Aortic smooth muscle cell (primary cell): ENCODE data around the genes BMS1, HNRNPF and AGAP4.

- RRBS, result no CpG with 5 or more reads among the region's 30 CpGs
Observed at GRCh38 chr10:35858546-35859486, 216.7 kb upstream of the FZD8 start.

DNA sequence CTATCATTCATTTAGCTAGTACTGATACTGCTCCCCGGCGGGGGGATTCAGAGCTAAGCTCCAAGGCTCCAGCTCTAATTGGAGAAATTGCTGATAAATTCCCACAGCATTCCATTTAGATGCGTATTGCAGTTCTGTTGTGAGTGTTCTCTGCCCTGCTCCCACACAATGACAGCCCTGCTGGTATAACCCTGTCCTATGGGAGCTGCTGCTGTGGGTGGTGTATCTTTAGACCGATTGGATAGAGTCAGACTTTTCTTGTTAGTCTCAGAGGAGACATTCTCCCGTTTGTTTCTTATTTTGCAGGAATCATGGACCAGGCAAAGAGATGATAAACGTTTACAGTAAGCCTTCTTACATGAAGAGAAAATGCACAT lies 707.6 kb upstream of the FZD8 start:
- RRBS, result no CpG with 5 or more reads among the region's 6 CpGs

DNA sequence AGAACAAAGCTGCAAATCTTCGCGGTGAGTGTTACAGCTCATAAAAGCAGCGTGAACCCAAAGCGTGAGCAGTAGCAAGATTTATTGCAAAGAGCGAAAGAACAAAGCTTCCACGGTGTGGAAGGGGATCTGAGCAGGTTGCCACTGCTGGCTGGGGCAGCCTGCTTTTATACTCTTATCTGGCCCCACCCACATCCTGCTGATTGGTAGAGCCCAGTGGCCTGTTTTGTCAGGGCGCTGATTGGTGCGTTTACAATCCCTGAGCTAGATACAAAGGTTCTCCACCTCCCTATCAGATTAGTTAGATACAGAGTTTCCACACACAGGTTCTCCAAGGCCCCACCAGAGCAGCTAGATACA lies 391.5 kb upstream of the ANKRD30A start:
- RRBS, result no CpG with 5 or more reads among the region's 8 CpGs

GRCh38 chr10:37728337-37728672 lies 129.1 kb downstream of the ZNF248 start:
- RRBS, result no CpG with 5 or more reads among the region's 5 CpGs

GRCh38 chr10:37821923-37822447 lies 35.4 kb downstream of the ZNF248 start:
- RRBS, result no CpG with 5 or more reads among the region's 7 CpGs

- RRBS, result no CpG with 5 or more reads among the region's 6 CpGs
Observed at GRCh38 chr10:38032861-38033277, 22.4 kb downstream of the ZNF33A start.

- RRBS, result 38% methylated on average over 8 of the region's 14 CpGs
Observed at GRCh38 chr10:42475019-42475436, 163.3 kb downstream of the ZNF33B start.

GRCh38 chr10:42640642-42641585 lies 2.5 kb upstream of the ZNF33B start:
- RRBS, result no CpG with 5 or more reads among the region's 9 CpGs

DNA sequence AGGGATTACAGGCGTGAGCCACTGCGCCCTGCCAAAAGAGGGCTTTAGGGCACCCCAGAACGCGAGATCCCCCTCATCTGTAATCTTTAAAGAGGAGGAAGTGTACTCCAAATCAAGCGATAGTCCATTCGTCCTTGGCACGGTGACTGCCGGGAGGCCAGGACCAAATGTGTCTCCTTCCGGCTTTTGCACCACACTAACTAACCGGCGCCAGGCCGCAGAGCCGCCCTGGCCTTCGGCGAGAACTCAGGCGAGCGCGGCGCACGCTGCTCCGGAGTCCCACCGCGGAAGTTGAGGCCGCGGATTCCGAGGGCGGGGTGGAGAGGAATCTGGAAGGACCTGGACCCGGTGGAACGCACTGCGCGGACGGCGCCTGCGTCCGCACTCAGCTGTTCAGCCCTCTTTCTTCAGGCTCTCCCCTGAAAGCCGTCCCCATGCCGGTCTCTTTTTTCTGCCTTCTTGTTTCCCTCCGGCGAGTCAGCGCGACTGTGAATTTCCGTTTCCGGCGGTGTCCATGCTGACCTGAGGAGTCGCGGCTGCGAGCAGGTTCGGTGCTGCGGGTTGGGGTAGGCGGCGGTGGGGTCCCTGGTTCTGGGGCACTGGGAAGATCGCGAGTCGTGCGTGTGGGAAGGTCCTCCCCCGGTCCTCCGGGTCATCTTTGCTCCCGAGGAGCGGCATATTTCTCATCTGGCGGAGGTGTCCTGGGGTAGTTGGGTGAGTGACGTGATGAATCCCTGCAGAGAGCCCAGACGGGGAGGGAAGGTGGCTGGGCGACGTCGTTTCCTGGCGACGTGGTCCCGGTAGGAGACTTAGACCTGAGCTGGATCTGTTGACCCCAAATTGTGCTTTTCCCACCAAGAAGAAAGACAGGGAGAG lies at the start of gene BMS1:
BMS1 (plus strand) TSS at position 511 of the 876 bp plus-strand sequence.
- RRBS, result 2% methylated on average over 23 of the region's 68 CpGs

- RRBS, result 27% methylated on average over 4 of the region's 42 CpGs
Observed at GRCh38 chr10:42951461-42952286, 125.2 kb upstream of the RET start.

- RRBS, result no CpG with 5 or more reads among the region's 9 CpGs
Observed at GRCh38 chr10:43127537-43127823, 10.8 kb upstream of the CSGALNACT2 start.

DNA sequence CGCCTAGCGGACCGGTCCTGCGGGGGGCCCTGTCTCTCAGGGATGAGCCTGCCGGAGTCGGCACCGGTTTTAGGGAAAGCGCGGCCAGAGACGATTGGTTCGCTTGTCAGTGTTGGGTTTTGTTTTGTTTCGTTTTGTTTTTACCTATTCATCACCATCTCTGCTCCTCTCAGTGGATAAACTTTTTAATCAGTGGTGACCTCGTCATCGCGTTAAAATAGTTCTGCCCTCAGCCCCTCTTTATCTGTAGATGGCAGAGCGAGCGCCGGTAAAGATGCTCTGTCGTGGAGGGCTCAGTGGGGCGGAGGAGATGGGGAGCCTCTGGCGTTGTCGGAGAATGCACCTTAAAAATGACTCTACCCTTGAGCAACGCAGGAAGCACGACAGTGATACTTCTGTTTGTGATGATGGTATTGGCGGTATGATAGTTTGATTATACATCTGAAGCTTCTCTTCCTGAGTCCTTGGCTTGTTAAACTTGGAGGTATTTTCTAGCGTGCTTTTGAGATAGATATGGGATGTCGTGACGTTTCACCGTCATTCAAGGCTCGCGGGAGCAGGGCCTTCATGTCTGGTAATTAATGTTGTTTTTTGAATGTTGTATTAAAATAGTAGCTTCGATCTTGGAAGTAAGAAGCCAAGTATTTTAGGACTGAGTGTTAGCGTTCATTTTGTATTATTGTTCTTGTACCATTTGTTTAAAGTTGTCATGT lies 584 bp downstream of the CSGALNACT2 start:
- RRBS, result 2% methylated on average over 3 of the region's 33 CpGs

DNA sequence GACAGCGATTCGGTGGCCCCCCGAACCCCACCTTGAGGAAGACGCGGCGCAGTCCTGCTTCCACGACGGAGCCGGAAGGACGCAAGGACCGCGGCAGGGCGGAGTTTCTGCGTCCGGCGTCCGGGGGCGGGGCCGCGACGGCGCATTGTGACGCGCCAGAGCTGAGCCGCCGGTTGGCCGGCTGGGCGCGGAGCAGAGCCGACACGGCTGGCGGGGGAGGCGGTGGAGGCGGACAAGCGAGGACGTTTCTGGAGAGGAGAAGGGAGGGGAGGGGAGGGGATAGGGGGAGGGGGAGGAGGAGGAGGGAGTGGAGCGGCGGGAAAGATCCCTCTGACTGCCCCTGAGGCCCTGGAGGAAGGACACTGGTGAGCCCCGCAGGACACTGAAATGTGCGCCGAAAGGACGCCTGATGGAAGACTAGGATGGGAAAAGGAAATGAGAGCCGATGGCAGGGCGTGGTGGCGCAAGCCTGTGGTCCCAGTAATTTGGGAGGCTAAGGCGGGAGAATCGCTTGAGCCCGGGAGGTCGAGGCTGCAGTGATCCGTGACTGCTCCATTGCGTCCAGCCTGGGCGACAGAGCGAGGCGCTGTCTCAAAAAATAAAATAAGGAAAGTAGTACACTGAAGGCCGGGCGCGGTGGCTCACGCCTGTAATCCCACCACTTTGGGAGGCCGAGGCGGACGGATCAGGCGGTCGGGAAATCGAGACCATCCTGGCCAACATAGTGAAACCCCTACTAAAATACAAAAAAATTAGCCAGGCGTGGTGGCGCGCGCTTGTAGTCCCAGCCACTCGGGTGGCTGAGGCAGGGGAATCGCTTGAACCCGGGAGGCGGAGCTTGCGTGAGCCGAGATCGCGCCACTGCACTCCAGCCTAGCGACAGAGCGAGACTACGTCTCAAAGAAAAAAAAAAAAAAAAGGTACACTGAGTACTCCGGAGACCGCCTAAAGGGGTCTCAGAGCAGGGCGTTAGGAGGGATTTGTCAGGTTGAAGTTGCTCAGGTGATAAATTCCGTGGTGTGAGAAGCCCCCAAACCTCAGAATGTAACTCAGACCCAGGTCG lies at the start of gene HNRNPF:
HNRNPF (minus strand) TSS at position 87 of the 1,063 bp plus-strand sequence.
- RRBS, result 2% methylated on average over 27 of the region's 84 CpGs

DNA sequence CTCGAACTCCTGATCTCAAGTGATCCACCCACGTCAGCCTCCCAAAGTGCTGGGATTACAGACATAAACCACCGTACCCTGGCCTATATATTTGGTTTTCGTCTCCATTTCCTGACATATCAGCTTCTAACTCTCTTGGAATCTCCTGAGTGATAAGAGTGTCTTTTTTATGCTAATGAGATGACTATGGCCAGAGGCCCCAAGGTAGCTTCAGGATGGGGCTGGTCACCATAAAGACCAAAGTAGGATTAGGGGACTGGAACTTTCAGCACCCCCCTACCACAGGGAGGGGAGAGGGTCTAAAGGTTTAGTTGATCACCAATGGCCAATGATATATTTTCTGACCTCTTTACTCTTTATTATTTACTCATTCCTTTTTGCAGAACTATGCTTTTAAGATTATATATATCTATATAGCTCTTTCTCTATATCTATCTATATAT lies 8.4 kb downstream of the ZNF32 start:
- RRBS, result no CpG with 5 or more reads among the region's 4 CpGs

GRCh38 chr10:45418428-45419664 lies 44.8 kb downstream of the ALOX5 start:
- RRBS, result 13% methylated on average over 26 of the region's 74 CpGs

- RRBS, result no CpG with 5 or more reads among the region's 7 CpGs
Observed at GRCh38 chr10:45421105-45421786, 47.2 kb downstream of the ALOX5 start.

DNA sequence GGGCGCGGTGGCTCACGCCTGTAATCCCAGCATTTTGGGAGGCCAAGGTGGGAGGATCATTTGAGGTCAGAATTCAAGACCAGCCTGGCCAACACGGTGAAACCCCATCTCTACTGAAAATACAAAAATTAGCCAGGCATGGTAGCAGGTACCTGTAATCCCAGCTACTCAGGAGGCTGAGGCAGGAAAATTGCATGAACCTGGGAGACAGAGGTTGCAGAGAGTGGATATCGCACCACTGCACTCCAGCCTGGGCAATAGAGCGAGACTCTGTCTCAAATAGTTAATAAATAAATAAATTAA lies 72.5 kb downstream of the ALOX5 start:
- RRBS, result no CpG with 5 or more reads among the region's 6 CpGs

GRCh38 chr10:45627460-45628132 lies 45.0 kb downstream of the ZFAND4 start:
- RRBS, result no CpG with 5 or more reads among the region's 5 CpGs

- RRBS, result no CpG with 5 or more reads among the region's 20 CpGs
Observed at GRCh38 chr10:45847231-45847892, at the start of gene AGAP4. Gene AGAP4, minus strand, starts transcription at chr10:45847500.

DNA sequence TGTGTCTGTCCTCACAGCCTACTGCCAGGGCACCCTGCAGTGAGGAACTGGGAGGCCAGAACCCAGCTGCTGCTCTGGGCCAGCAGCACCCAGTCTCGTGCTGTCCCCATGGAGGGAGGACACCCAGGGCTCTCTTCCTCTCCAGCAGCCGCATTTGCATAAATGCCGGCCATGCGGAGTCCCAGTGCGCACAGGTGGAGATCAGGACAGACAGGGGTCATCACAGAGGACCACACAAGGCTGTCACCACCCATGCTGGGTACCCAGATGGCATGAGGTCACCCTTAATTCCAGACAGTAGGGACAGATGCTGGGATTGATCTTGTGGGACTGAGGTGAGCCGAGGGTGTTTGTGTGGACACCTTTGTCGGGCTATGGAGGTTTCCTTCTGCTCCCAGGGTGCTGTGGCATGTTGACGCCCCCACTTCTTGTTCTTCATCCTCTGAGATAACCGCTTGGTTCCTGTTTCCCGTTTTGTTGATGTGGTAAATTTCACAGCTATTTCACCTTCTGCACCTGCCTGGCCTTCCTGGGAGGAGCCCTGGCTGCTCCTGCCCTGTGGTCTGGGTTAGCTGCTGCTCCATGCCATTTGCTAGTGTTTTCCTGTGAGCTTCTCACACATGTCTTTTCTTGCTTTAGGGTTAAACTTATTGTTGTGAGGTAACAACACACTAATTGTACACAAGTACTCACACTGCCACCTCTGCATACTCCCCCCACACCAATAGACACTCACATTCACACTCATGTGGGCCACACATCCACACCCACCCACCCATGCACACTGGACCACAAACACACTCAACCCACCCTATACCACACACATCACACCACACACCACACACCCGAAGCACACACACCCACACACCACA lies 46.3 kb upstream of the MSMB start:
- RRBS, result no CpG with 5 or more reads among the region's 11 CpGs